ENCODE measurements around a stretch of chr12.

DNA sequence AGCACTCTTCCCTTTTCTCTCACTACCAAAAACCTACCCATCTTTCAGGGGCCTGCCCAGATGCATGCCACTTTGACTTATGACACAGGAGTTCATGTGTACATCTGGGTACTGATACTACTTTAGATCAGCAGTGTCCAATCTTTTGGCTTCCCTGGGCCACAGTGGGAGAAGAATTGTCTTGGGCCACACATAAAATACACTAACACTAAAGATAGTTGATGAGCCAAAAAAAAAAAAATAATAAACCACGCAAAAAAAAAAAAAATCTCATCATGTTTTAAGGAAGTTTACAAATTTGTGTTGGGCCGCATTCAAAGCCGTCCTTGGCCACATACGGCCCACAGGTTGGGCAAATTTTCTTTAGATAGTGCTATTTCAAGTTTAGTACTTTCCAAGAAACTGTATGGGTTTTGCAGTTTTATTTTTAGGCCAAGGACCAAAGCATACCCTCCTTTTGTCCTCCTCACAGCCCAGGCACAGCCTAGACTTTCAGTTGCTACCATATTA, 39.5 kb downstream of the GNPTAB start:
- PRO-cap, result no peak
- RRBS, result no CpG with 5 or more reads among the region's 4 CpGs

- PRO-cap, result no peak
- RRBS, result no CpG with 5 or more reads among the region's 3 CpGs
Measured at GRCh38 chr12:101829841-101830205, 936 bp downstream of the GNPTAB start.

GRCh38 chr12:101925142-101925777, 47.9 kb downstream of the DRAM1 start:
- PRO-cap, result no peak
- RRBS, result no CpG with 5 or more reads among the region's 5 CpGs

GRCh38 chr12:102313092-102313590, 115.5 kb upstream of the PMCH start:
- PRO-cap, result unidirectional peak, plus-strand start at chr12:102313299
- RRBS, result no CpG with 5 or more reads among the region's 22 CpGs

GRCh38 chr12:102427409-102428063, 52.8 kb downstream of the IGF1 start:
- PRO-cap, result no peak
- RRBS, result no CpG with 5 or more reads among the region's 7 CpGs

DNA sequence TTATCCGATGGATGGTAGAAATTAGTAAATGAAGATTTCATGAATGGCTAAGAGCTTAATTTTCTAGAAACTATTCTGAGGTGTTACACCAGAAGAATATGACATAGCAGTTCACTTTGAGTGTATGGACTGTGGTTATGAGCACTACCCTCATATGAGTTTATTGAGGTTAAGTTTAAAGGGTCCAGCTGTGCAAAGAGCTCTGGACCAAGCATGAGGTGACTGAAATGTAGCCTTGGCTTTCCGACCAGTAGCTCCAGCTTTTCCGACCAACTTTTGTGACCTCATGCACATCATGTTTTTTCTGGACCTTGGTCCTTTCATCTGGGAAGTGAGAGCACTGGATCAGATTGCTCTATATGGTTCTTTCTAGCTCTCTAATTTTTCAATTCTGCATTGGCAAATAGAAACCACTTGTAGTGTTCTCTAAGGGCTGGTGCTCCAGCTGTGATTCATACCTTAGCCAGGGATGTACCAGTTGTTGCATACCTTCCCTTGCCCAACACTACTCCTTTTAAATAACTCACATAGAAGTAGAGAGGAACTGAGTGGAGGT, 16.7 kb downstream of the IGF1 start:
- PRO-cap, result no peak
- RRBS, result no CpG with 5 or more reads among the region's 3 CpGs

DNA sequence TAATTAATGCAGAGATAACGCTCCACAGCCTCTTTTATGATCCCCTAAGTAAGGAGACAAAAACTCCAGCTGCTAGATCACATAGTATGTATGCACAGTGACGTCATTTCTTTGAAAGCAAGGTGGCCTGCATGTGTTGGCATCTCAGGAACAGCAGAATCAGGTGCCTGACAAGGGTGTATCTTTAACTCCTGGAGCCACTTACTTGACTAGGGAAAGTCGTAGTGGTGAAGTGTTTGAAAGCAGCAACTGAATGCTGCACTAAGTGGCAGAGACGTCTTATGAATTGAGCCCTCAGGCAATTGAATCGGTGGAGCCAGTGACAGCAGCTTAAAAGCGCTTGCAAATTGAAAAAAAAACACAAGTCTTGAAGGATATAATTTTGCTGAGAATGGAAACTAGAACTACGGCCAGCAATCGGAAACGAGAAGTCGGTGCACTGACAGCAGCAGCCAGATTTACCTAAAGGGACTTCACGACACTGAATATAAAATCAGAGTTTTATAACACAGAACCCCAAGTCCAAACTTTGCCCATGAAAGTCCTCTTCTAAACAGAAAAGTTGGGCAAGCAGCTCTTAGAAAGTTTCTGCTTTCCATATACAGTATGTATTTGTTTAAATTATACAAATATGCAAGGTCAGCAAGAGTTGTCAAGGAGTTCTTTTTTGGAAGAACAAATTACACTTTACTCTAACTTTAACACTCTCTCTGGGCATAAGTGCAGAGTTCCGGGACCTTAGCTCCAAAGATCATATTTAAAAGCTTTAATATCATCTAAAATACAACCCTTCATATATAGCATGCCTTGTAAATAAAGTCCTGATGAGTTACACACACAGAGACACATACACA, 1.1 kb downstream of the IGF1 start:
- PRO-cap, result no peak
- RRBS, result no CpG with 5 or more reads among the region's 12 CpGs

- PRO-cap, result no peak
- RRBS, result no CpG with 5 or more reads among the region's 15 CpGs
Measured at GRCh38 chr12:102878806-102879499, 38.1 kb downstream of the PAH start.

- PRO-cap, result no peak
- RRBS, result no CpG with 5 or more reads among the region's 8 CpGs
Measured at GRCh38 chr12:103175352-103175998, 218.0 kb downstream of the ASCL1 start.

DNA sequence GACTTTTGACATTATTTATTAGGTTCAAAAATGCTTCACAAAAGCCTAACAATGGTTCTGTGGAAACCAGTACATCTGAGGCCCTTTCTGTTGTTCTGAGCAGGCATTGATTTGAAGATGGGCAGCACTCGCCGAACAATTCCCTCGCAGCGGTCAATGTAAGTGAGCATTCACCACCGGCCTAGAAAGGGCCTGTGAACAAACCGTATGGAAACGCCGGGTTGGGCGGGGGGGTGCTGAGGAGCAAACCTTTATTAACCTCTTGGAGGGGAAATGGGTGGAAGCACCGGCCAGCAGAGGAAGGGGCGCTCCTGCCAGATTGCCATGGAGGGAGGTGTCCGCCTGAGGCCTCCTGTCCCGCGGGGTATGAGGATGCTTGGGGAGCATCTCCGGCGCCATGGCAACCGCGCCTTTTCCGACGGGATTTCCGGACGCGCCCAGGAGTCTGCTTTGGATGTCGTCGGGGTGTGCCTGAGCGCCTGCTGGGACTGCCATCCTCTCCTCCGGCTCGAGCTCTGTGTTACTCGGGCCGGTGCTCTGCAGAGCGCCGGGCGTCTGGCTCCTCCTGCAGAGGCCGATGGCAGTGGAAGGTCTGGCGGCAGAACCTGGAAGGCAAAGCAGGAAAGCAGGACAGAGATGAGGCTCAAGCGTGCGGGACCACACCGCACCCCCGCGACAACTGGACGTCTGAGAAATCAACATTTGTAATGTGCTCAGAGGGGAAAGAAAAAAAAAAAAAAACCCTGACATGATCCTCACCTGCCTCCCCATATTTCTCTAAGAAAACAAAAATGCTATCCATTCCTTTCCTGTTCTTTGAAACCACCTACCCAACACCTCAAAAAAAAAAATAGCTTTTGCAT, 193.6 kb downstream of the C12orf42 start:
- PRO-cap, result no peak
- RRBS, result 91% methylated on average over 18 of the region's 41 CpGs

DNA sequence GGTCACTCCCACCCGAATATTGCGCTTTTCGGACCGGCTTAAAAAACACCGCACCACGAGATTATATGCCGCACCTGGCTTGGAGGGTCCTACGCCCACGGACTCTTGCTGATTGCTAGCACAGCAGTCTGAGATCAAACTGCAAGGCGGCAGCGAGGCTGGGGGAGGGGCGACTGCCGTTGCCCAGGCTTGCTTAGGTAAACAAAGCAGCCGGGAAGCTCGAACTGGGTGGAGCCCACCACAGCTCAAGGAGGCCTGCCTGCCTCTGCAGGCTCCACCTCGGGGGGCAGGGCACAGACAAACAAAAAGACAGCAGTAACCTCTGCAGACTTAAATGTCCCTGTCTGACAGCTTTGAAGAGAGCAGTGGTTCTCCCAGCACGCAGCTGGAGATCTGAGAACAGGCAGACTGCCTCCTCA, 61.1 kb downstream of the C12orf42 start:
- PRO-cap, result unidirectional peak, minus-strand start at position 175 of the sequence
- RRBS, result no CpG with 5 or more reads among the region's 17 CpGs

GRCh38 chr12:103941354-103942017, 11.3 kb downstream of the HSP90B1 start:
- PRO-cap, result no peak
- RRBS, result no CpG with 5 or more reads among the region's 10 CpGs

DNA sequence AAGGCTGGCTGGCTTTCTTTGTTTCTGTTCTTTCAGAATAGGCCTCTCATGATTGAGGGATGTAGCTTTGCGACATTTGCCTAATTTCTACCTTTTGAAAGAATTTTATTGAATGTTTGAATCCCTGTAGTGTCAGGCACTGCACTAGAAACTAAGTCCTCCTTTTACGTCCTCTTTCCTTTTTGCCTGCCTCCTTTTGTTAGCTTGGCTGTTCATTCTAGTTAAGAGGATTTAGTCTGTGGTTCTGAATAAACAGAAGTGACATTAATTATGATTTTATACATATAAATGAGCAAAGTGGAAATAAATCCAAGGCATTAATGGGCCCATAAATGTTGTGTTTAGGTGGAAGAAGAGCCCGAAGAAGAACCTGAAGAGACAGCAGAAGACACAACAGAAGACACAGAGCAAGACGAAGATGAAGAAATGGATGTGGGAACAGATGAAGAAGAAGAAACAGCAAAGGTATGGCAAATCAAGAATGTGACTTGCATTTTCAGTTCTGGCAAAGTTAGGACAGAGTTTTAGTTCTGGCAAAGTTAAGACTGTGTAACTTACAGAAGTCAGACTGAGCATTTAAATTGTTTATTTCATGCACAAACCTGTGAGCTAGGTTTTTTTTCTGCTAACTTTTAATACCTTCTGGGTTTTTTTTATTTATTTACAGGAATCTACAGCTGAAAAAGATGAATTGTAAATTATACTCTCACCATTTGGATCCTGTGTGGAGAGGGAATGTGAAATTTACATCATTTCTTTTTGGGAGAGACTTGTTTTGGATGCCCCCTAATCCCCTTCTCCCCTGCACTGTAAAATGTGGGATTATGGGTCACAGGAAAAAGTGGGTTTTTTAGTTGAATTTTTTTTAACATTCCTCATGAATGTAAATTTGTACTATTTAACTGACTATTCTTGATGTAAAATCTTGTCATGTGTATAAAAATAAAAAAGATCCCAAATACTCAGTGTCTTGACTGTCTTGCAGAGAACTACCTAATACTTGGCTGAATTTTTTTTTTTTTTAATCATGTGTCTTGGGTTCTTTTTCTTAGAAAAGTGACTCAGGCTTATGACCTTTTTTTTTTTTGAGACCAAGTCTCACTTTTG, 9.7 kb downstream of the UQCC6 start:
- PRO-cap, result no peak
- RRBS, result no CpG with 5 or more reads among the region's 4 CpGs

DNA sequence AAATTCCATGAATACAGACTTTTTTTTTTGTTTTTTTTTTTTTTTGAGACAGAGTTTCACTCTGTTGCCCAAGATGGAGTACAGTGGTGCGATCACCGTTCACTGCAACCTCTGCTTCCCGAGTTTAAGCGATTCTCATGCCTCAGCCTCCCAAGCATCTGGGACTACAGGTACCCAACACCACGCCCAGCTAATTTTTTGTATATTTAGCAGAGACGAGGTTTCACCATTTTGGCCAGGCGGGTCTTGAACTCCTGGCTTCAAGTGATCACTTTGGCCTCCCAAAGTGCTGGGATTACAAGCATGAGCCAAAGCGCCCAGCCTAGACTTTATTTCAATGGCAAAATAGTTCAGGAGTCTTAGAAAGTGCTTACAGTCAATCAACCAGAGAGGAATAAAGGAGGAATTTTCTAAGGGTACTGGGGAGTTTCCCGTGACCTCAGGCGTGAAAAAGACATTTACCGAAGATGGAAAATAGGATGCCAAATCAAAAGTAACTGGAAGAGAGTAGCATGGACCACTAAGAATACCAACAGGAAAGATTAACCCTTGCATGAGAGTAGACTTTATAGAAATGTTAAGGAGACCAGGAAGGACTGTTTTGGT, 2.2 kb downstream of the TDG start:
- PRO-cap, result no peak
- RRBS, result no CpG with 5 or more reads among the region's 11 CpGs

DNA sequence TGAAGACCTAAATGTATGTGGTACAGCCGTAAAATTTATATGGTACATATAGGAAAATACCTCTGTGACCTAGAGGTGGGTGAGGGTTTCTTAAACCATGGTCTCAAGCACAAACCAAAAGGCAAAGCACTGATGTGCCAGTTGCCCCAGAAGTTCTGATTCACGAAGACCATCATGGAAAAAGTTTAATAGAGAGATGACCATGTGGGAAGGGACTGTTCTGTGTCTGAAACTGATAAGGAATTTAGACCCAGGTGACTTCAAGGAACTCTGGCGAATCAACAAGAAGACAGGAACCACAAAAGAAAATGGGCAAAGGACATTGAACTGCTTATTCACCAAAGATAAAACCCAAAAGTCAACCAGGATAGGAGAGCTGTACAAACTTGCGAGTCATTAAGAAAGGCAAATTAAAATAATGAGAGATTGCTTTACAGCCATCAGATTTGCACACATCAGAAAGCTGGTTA, 55.3 kb downstream of the EID3 start:
- PRO-cap, result no peak
- RRBS, result no CpG with 5 or more reads among the region's 4 CpGs

DNA sequence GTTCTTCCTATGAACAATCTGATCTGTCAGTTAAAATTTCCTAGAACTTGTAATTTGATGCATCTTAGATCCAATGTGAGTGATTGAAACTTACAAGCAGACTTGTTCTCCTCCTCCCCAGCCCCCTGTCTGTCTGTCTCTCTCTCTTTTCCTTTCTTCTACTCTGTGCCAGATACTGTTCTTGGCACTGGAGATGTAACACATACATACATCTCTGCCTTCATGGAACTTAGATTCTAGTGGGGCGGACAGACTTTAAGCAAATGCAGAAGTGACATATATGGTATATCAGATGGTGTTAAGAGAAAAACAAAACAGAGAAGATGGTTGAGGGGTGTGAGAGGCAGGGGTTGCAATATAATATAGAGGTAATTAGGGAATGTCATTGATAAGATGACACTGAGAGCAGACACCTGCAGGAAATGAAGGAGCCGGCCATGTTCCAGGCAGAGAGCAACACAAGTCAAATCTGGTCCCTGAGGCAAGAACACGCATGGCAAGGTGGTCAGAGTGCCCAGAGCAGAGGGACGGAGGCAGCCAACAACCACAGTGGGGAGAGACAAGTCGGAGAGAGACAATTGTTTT, 6.7 kb downstream of the CHST11 start:
- PRO-cap, result no peak
- RRBS, result no CpG with 5 or more reads among the region's 5 CpGs

DNA sequence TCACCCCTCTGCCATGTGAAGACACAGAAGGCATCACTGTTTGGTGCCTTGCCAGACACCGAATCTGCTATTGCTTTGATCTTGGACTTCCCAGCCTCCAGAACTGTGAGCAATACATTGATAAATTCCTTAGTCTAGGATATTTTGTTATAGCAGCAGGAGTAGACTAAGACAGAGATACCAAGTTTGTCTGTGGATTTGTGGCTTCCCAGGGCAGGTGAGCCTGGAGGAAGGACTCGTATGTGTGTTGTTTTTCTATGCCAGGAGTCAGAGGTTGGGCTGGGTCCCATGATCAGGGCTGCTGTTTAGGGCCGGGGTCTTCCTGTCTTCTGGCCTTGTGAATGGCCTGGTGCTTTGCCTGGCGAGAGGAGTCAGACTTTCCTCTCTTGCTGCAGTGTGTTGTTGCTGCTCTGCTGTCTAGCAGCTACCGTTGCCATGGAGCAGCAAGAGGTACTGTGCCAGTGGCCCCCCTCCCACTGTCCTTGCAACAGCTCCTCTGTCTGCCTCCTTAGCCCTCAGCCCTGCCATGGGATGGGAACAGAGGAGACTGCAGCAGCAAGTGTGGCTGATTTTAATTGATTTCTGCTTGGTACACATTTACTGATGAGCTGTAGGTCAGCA, 111.2 kb downstream of the CHST11 start:
- PRO-cap, result no peak
- RRBS, result no CpG with 5 or more reads among the region's 5 CpGs

GRCh38 chr12:105189649-105190354, 46.2 kb downstream of the APPL2 start:
- PRO-cap, result no peak
- RRBS, result no CpG with 5 or more reads among the region's 9 CpGs

DNA sequence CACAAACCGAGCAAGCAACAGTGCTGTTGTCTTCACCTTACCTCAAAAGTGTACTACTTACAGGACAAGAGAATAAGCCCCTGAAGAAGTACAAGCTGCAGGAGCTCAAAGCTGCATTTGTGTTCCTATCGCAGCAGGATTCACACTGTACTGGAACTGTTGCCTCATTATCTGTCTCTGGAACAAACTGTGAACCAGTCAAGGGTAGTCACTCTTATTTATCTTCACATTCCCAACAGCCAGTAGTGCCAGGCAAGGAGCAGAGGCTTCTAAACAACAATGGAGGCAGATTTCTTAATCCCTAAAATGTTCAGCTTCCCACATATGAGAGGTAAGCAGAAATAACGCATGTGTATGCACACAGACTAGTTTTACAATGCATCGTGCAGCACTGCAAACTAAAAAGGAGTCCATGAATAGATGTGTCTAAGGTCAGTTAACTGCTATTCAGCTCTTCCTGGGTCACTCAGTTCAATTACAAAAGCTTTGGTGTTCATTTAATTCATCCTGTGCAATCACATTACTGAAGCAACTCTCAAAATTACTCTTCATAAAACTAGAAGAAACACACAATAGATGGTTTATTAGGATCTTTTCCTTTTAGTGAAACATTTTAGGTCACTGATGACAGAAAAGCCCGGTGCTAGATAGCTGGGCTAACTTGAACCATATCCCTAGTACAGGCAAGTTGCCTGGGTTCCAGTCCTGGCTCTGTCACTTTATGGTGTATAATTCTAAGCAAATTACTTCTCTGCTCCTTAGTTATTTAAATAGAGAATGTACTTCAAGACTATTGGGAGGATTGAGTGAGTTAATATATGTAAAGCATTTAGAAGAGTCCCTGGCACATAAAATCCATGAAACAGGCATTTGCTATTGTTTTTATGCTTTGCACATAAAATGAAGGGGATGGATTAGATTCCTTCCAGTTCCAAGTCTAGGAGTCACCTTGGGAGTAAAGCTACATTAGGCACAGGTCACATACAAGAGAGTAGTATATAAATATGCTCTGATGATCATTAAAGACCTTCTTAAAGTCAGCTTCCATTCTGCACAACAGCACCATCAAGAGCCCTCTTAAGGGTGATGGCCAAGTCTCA, 2.6 kb downstream of the APPL2 start:
- PRO-cap, result no peak
- RRBS, result no CpG with 5 or more reads among the region's 5 CpGs

- PRO-cap, result no peak
Measured at GRCh38 chr12:105326837-105327059, 3.7 kb upstream of the C12orf75 start.